HL-60 (cell line): ENCODE measurements around a stretch of chr11.

GRCh38 chr11:44671027-44671497, 55.7 kb upstream of the TSPAN18 start:
- RRBS = no CpG with 5 or more reads among the region's 2 CpGs

- RRBS = no CpG with 5 or more reads among the region's 9 CpGs
These were observed 77.5 kb downstream of the TSPAN18 start for GRCh38 chr11:44804300-44804641.

GRCh38 chr11:44883520-44883899, 67.2 kb downstream of the TP53I11 start:
- RRBS = no CpG with 5 or more reads among the region's 4 CpGs

DNA sequence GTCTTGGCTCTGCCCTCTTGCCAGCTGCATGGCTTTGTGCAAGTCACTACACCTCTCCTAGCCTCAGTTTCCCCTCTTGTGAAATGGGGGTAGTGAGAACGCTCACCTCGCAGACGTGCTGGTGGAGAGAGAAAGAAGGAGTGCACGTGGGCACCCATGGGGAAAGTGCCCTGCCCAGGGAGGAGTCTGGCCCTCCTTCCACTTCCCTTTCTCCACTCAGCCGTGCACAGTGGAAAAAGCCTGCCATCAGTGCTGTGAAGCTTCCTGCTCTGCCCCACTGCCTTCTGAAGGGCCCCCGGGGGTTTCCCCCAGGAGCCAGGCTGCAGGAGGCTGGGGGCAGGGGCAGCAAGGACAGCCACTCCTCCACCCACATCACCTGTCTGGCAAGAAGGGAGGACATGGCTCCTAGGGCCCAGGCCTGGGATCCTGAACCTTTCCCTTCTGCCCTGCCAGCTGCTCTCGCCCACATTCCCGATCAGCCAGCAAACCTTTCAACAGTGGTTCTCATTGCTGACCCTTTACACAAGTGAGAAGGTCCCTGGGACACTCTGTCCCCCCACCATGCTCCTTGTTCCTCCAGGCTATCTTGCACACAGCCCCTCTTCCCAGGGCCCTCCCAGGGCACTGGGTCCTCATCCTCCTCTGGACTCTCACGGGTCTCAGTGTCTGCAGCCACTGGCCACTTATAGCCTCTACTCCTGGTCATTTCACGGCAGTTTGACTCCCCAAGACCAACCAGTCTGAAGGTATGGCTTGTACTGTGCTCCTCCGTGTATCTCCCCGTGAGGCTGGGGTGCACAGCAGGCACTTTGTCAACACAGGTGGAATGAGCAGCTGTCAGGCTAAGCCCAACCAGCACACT, 7.4 kb downstream of the TP53I11 start:
- RRBS = no CpG with 5 or more reads among the region's 12 CpGs

DNA sequence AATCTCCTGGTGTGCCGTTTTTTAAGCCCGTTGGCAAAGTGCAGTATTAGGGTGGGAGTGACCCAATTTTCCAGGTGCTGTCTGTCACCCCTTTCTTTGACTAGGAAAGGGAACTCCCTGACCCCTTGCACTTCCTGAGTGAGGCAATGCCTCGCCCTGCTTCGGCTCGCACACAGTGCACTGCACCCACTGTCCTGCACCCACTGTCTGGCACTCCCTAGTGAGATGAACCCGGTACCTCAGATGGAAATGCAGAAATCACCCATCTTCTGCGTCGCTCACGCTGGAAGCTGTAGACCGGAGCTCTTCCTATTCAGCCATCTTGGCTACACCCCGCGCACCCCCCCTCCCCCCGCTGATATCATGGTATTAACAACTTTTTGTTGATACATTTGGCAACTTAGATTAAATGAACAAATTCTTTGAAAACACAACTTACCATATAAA, 18.3 kb upstream of the PRDM11 start:
- RRBS = no CpG with 5 or more reads among the region's 13 CpGs

DNA sequence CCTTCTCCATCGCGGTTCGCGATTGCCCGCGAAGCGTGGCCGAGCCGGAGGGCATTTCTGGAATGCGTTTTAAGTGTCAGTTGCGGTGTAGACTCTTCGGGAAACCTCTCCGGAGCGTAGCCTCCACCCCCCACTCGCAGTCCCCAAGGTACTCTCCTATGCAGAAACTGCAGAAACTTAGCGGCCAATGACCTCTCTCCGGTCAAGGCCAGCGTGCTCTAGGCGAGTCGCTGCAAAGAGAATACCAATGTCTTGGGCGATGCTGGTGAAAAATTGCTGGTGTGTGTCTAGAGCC, 942 bp downstream of the PRDM11 start:
- RRBS = 7% methylated on average over 13 of the region's 21 CpGs

DNA sequence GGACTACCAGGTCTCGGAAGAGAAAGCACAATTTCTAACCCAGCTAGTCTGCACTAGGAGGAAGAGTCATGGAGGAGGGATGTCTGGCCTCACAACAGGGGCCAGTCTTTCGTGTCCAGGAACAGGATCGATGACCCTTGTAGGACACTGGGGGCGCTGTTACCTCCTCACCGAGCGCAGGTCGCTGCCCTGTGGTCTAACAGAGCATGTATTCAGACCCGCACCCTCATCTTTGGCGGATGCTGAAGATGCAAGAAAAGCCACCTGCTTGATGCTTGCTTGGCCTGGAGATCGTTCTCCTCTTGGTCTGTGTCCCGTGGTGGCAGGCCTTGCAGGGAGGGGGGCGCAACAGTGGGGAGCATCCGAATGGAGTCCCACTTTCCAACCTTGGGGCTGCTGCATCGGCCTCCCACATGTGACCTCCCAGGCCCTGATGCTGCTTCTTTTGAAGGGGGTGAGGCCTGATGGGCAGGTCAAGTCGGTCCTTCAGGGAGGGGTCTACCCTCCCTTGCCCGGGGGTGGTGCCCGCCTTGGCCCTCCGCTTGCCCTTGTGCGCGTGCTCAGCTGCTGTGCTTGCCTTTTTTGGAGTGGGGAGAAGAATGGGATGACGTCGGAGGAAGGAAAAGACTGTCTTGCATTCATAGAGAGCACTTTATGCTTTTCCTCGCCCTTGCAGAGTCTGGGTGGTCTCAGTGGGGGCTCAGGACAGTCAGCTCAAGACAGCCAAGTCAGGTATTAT, 66.7 kb downstream of the PRDM11 start:
- RRBS = no CpG with 5 or more reads among the region's 23 CpGs

DNA sequence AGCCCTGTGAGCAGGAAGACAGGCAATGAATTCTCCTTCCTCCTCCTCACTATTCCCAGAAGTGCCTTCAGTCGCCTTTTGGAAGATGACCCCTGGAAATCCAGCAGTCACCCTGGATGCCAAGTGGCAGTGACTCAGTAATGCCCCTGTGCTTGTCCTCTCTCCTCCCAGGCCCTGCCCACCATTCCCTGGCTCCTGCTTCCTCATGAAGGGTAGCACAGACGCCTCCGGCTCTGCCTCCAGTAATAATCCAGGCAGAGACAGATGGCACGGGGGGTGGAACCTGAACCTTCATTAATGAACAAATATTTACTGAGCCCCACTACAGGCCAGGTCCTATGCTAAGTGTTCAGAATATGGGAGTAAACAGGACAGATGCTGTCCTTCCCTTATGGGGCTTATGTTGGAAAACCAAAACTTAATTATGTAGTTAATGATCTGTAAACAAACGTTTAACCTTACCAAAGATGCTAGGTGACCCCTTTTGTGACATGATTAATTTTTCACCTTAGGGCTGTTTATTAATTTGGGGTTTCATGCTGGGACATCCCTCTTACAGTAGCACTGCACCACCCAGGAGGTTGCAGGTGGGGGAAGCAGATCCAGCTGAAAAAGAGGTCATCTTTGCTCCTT, 23.1 kb downstream of the SYT13 start:
- RRBS = no CpG with 5 or more reads among the region's 5 CpGs

GRCh38 chr11:45366238-45366635, 80.1 kb upstream of the SYT13 start:
- RRBS = no CpG with 5 or more reads among the region's 9 CpGs

DNA sequence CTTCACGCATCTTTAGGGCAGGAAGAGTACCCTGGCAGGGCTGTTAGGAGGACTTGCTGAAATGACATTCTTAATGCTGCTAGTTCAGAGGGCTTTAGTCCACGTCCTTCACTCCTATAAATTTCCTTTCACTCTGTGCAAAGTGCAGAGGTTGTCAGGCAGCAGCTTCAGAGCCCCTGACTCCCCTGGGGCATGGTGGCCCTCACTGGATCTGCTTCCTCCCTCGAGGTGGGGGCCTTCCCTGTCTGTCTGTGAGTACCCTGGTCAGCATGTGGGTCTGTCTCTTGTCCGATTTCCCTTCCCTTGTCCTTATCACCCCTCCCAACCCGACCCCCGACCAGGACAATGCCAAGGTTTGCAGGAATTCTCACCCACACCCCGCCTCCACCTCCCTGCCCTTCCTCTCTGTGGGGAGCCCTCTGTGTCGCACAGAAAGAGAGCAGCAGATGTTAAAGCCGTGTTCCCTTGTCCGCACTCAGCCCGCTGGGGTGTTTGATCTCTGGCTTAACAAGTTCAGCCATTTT, 124.5 kb upstream of the SYT13 start:
- RRBS = no CpG with 5 or more reads among the region's 11 CpGs

DNA sequence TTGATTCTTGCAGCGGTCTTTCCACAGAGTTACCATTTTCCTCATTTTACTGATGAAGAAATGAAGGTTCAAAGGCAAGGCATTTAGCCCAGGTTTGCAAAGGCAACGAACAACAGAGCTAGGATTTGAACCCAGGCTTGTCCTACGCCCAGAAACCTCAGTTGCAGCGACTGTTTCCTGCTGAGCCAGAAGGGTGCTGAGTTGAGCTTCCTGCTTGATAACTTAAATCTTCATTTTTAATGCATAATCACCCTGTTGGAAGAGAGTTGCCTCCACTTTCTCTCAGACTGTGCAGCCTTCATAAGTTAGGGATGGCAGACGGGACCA, 148.1 kb upstream of the SYT13 start:
- RRBS = no CpG with 5 or more reads among the region's 5 CpGs

DNA sequence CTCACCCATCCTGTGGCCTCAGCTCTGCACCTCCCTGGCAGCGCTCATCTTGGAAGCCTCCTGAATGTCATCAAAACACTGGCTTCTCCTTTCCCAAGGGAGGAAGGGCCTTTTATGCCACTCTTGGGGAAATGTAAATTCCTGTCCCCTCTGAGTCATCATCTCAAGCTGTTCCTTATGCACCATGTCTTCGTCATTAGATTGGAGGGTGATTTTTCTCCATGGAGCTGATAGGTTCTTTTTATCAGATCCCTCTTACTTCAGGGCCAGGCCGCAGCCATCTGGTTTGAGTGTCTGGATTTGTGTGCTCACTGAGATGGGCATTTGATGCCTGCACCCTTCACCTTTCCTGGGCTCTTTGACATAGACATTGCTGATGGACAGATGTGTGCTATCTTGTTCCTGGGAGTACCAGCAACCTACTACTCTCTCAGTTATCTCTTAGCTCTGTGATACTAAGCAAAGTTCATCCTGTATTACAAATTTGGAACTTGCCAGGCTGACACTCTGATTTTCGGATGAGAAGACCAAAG, 12.4 kb upstream of the MAPK8IP1 start:
- RRBS = no CpG with 5 or more reads among the region's 4 CpGs

- RRBS = no CpG with 5 or more reads among the region's 5 CpGs
These were observed 5.4 kb upstream of the MAPK8IP1 start for GRCh38 chr11:45879985-45880517.

- RRBS = no CpG with 5 or more reads among the region's 3 CpGs
These were observed 3.7 kb upstream of the MAPK8IP1 start for GRCh38 chr11:45881660-45882241.

- RRBS = no CpG with 5 or more reads among the region's 9 CpGs
These were observed 5.3 kb downstream of the FREY1 start for GRCh38 chr11:45901699-45902157.

DNA sequence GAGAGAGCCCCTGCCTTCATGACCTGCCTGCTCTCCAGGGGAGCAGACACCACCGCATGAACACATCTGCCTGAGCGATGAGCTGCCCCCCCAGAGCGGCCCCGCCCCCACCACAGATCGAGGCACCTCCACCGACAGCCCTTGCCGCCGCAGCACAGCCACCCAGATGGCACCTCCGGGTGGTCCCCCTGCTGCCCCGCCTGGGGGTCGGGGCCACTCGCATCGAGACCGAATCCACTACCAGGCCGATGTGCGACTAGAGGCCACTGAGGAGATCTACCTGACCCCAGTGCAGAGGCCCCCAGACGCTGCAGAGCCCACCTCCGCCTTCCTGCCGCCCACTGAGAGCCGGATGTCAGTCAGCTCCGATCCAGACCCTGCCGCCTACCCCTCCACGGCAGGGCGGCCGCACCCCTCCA, 4.7 kb downstream of the FREY1 start:
- RRBS = no CpG with 5 or more reads among the region's 25 CpGs

- RRBS = no CpG with 5 or more reads among the region's 12 CpGs
These were observed 60.8 kb downstream of the LARGE2 start for GRCh38 chr11:45982865-45984053.

GRCh38 chr11:46042969-46043735, 78.1 kb downstream of the PHF21A start:
- RRBS = no CpG with 5 or more reads among the region's 4 CpGs

DNA sequence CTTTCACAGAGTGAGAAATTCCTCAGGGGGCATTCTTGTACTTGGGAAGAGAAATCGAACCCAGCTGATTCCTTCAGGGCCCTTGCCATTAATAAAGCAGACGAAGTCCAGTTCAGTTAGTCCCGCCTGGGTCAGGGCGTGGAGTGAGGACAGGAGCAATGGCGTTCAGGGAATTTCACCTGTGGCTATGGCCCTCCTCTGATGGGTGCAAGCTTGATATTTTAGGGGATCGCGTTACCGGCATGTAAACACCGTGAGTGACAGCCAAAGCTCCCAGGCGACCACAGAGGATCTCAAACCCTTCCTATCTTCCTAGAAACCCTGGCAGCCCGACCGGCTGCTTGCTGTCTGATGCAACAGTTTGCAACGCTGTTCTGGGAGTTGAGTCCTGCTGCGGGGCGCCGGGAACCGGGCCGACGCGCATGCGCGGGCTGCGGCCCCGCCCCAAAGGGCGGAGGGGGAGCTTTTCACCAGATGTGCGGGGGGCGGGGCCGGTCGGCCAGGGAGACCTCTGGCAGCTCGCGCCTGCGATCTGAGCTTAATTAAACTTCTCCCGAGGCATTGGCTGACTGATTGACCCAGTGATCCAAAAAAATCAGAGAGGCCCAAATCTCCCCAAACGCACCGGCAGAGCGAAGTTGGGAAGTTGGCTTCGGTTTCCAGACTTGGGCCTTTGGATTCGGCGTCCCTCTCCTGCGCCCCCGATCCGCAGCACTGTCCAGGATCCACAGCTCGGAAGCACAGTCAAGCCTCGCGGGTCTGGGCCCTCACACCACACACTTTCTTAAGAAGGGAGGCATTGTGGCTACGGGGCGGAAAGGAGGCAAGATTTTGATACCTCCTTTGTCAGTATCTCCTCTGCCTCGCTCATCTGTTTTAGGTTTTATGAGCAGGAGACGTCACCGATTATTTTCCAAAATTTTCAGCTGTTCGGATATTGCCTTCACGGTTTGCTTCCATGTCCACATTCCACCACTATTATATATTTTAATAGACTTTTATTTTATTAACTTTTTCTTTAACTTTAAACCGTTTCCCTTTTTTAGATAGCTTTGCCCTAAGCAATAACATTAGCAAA, 34.1 kb upstream of the CREB3L1 start:
- RRBS = 2% methylated on average over 19 of the region's 53 CpGs

DNA sequence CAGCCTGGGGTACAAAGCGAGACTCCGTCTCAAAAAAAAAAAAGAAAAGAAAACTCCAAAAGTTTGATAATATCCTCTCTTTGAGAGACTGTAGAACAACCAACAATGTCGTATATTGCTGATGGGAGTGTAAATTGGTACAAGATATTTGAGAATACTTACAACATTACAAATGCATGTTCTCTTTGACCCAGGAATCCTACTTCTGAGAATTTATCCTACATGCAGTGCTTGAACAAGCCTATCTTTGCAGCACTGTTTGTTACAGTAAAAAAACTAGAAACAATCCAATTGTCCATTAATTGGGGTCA, 9.7 kb upstream of the CREB3L1 start:
- RRBS = no CpG with 5 or more reads among the region's 3 CpGs